ENCODE results near the genes ZFPM1 and SNAI3.

DNA sequence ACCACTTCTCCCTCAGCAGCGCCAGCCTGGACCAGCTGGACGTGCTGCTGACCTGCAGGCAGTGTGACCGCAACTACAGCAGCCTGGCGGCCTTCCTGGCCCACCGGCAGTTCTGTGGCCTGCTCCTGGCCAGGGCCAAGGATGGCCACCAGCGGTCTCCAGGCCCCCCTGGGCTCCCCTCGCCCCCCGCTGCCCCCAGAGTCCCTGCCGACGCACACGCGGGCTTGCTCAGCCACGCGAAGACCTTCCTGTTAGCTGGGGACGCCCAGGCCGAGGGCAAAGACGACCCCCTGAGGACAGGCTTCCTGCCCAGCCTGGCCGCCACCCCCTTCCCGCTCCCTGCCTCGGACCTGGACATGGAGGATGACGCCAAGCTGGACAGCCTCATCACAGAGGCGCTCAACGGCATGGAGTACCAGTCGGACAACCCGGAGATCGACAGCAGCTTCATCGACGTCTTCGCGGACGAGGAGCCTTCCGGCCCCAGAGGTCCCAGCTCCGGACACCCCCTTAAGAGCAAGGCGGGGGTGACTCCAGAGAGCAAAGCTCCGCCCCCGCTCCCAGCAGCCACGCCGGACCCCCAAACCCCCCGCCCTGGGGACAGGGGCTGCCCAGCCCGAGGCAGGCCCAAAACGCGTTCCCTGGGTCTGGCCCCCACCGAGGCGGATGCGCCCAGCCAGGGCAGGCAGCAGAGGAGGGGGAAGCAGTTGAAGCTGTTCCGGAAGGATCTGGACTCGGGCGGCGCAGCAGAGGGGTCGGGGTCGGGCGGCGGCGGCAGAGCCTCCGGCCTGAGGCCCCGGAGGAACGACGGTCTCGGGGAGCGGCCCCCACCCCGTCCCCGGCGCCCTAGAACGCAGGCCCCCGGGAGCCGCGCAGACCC is 23.2 kb upstream of the ZFPM1 start:
- PRO-cap: no peak
- RAMPAGE, long total RNA: no peak

GRCh38 chr16:88452455-88453575 is at the start of gene ZFPM1:
TSS of gene ZFPM1 (plus strand) at chr16:88453280.
- PRO-cap: no peak
- RAMPAGE, long total RNA: no peak

- PRO-cap: no peak
- RAMPAGE, long total RNA: no peak
Observed at GRCh38 chr16:88525909-88526608, 44.1 kb upstream of the ZC3H18 start.

- PRO-cap: no peak
- RAMPAGE, long total RNA: no peak
Observed at GRCh38 chr16:88616053-88616961, 22.1 kb upstream of the IL17C start.

- PRO-cap: no peak
- RAMPAGE, long total RNA: no peak
Observed at GRCh38 chr16:88640368-88641097, 2.2 kb downstream of the IL17C start.

- PRO-cap: no peak
- RAMPAGE, long total RNA: no peak
Observed at GRCh38 chr16:88685801-88686964, at the start of gene SNAI3. TSS of gene SNAI3 (minus strand) at chr16:88686507.

- PRO-cap: no peak
- RAMPAGE, long total RNA: no peak
Observed at GRCh38 chr16:88699218-88699473, 7.1 kb downstream of the RNF166 start.

DNA sequence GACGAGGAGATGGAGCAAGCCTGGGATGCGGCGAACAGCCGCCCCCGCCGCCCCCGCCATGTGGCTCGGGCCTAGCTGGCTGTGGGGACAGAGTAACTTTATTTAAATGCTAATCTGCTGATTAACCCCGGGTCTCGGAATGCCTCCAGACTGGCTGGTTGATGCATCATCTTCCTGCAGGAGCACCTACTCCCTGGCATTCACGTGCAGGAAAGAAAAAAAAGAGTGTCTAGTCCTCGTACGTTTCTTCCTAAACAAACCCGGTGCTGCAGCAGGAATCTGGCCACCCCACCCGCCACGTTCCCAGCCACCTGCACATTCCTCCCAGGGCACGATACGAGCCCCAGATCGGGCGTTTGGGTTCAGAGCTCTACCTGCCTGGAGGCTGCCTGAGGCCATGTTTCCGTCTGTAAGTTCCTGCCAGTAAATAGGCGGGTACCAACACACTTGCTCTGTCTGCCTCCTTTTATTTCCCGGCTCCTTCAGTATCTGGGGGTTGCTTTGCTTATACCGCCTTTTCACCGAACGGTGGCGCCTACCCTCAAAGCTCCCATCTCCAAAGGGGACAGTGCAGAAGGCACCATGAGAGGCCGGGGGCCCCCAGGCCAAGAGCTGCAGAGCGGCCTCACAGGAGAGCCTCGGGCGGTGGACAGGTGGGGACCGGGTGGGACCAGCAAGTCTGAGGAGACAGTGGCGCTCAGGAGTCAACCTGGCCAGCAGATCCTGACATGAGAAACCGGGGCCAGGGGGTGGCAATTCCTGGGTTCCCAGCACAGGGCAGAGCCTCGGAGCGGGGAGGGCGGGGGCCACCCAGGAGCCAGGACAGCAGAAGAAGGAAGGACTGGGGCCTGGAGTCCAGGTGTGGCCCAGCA is 29.6 kb downstream of the PIEZO1 start:
- PRO-cap: no peak
- RAMPAGE, long total RNA: no peak

DNA sequence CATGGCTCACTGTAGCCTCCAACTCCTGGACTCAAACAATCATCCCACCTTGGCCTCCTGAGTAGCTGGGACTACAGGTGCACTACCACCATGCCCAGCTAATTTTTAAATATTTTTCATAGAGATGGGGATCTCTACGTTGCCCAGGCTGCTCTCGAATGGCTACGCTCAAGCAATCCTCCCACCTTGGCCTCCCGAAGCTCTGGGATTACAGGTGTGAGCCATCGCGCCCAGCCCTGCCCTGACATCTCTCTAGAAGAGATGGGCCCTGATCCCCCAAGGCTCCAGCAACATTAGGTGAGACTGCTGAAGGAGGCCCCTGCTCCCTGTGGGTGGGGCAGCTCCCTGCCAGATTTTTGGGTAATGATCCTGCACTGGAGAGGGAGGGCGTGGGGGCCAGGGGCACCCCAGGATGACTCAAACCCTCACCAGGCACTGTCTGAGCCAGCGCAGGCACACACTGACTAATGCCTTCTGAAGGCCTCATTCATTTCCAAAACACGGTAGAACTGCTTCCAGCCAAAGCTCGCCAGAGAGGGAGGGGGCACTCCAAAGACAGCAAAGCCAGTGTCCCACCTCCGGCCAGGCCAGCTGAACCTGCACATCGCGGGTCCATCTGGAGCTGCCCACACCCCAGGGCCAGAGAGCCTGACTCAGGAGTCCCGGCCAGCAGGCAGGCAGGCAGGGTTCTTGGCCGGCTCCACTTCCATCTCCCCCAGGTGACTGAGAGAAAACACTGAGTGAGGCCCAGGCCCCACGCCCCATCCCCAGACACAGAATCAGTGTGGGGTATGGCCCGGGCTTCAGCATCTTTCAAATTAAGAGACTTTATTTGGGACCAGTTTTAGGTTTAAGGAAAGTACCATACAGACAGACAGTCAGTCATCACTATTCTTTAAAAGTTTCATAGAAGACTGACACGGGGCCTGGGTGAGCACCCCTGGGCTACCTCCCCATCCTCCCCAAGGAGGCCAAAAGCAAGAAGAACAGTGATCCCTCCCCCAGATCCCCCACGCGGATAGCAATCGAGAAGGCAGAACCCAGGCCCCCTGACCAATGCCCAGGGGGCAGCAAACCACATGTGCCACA is 2.5 kb downstream of the PIEZO1 start:
- PRO-cap: no peak
- RAMPAGE, long total RNA: no peak

DNA sequence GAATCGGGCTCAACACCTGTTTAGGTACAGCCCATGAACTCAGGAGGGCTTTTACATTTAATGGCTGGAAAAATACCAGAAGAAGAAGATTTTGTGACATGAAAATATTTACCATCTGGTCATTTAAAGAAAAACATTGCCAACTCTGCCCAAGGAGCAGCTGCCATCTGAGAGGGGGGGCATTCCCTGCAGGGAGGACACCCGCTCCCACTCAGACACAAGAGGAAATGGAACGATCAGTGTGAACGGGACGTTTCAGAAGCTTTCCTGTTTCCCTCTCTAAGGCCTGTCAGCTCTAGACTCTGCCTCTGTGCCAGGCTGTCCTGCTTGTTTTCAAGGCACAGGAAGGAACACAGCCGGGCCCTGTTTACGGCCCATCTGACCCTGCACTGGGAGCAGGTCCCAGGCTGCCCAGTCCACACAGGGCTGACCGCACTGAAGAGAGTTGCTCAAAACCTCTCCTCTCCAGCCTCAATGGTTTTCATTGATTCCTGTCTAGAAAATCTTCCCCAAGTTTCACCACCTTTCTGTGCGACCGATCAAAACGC is 1.7 kb downstream of the PIEZO1 start:
- PRO-cap: no peak
- RAMPAGE, long total RNA: no peak

- PRO-cap: no peak
- RAMPAGE, long total RNA: no peak
Observed at GRCh38 chr16:88869326-88870187, 3.1 kb upstream of the PABPN1L start.

GRCh38 chr16:88870526-88871216 is 4.2 kb upstream of the PABPN1L start:
- PRO-cap: no peak
- RAMPAGE, long total RNA: no peak

GRCh38 chr16:88873248-88873971 is 7.0 kb upstream of the PABPN1L start:
- PRO-cap: no peak
- RAMPAGE, long total RNA: no peak

DNA sequence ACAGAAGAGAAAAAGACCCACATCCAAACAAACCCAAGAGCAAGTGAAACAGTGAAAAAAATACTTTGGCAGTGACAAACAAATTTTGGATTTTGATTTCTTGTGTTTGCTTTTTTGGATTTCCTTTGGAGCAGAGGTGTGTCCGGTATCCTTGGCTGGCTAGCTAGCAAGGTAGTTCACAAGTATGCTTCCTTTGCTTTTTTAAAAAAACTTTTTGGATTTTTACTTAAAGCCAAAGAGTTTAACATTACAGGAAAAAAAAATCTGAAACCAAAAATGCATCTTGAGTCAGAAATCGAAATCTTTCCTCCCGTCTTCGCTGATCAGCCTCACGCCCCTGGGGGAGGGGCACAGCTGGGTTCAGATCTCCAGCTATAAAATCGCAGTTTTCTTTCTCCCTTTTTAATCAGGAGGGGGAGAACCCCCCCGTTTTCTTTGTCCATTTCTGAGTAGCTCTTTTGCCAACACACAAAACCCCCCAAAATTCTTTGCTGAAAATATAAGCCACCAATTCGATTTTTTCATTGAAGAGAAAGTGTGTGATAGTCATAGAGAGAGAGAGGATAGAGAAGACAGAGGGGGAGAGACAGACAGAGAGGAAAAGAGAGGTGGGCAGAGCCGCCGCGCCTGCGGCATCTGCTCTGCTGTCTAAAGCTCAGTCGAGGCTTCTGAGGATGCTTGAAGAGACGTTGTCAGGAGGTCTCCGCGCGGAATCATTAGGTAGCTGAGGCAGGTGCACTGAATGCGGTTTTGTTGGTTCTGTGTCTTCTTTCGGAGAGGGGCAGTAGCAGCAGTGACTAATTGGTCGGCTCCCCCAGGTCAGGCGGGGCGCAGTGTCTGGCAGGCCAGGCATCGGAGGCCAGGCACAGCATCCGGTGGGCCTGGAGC is 9.8 kb upstream of the PABPN1L start:
- PRO-cap: no peak
- RAMPAGE, long total RNA: no peak

DNA sequence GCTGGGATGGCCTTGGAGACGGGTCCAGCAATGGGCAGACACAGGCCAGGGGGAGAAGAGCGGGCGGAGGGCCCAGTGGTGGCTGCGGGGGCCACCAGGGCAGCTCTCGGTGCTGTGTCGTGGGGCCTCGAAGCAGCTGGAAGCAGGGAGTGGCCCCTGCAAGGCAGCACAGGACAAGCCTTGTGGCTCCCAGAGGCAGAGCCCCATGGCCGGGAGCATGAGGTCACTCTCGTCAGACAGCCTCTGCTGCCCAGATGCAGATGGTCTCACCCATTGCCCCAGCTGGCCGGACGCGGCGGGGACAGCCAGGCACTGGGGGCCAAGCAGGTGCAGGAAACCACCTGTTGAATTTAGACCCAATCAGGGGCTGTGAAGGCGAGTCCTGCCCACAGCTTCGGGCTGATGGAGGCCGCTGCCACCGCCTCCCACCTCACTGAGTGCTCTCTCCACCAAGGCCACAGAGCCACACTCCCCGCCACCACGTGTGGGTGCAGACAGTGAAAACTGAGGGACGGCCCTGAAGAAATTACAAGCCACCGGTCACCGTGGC is 52.5 kb downstream of the CBFA2T3 start:
- PRO-cap: no peak
- RAMPAGE, long total RNA: no peak

- PRO-cap: no peak
- RAMPAGE, long total RNA: no peak
Observed at GRCh38 chr16:88940587-88941712, 36.1 kb downstream of the CBFA2T3 start.

DNA sequence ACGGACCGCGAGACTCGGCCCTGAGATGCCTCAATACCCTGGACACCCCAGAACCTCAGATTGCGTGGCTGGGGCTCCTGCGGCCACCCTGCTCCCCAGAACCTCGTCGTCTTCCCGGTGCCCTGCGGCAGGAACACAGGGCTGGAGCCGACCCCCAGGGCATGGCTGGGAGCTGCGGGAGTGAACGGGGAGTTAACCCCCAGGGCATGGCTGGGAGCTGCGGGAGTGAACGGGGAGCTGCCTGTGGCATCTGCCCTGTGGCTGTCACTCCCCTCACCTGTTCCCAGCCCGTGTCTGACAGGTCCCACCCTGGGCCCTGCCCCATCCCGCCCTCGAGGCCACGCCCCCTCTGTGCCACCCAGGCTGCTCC is 39.5 kb upstream of the ACSF3 start:
- PRO-cap: no peak
- RAMPAGE, long total RNA: no peak

GRCh38 chr16:89060320-89060597 is 33.4 kb upstream of the ACSF3 start:
- PRO-cap: no peak
- RAMPAGE, long total RNA: no peak

DNA sequence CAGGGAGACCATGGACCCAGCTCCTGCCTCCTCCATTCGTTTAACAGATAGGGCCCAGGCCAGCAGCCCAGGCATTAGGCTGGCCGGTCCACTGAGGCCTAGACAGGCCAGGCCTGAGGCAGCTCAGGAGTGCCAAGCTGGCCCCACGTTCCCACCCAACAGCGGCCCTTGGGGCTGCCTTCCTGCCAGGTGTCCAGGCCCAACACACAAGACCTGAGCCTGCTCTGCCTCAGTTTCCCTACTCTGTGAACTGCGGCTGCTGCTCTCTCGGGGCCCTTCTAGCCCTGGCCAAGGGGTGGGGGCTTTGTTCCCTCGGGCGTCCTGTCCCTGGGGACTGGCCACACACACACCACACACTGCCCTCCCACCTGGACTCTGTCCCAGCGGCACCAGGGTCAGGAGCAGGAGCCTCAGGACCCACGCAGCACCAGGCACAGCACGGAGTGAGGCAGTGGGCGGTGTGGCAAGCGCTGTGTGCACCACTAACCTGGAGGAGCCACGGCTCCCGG is 14.7 kb upstream of the CDH15 start:
- PRO-cap: no peak
- RAMPAGE, long total RNA: no peak

DNA sequence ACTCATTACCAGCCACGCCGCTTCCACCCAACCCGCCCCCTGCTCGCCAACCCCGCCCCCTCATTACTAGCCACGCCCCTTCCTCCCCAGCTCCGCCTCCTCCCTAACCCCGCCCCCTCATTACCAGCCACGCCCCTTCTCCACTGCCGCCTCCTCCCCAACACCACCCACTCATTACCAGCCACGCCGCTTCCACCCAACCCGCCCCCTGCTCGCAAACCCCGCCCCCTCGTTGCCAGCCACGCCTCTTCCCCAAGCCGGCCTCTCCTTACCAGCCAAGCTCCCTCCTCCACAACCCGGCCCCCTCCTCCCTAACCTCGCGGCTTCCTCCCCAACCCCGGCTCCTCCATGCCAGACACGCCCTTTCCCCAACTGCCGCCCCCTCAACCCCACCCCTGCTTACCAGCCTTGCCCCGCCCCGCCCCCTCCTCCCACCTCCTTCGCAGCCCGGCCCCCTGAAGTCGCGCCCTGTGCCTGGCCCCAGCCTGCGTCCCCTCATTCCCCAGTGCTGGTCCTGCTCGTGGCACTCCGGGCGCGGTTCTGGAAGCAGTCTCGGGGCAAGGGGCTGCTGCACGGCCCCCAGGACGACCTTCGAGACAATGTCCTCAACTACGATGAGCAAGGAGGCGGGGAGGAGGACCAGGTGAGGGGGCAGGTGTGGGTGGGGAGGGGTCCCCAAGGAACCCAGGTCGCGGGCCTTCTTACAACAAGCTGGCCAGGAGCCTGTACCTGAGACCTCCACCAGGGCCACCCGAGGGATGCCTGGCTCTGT is 7.2 kb downstream of the SLC22A31 start:
- PRO-cap: no peak
- RAMPAGE, long total RNA: no peak